Measurements from ENCODE around the genes MARCHF10, DDX42 and FTSJ3.

- PRO-cap: no peak
- RAMPAGE, long total RNA, 3 experiments: no peak in any of the 3 experiments
These were observed 37.1 kb downstream of the TBX4 start for GRCh38 chr17:61489368-61489722.

DNA sequence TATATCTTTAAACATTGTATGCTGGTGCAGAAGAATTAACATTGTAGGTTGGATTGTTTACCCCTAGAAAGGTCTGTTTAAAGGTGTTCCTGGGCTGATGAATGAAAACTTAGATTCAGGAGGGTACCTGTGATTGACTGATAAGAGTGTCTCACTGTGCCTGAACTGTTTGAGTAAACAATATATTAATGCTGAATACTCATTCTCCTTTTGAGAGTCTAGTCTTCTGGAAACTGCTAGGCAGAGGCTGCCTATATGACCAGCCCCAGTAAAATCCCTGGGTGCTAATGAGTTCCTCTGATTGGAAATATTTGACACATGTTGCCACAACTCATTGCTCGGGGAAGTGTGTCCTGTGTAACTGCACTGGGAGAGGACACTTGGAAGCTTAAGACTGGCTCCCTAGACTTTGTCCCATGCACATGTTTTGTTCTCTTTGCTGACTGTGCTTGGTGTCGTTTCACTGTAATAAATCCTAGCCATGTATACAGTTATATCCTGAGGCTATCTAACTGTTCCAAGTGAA, 108.6 kb upstream of the NACA2 start:
- PRO-cap: no peak
- RAMPAGE, long total RNA, 3 experiments: no peak in any of the 3 experiments

- PRO-cap: no peak
- RAMPAGE, long total RNA, 3 experiments: no peak in any of the 3 experiments
These were observed 12.0 kb upstream of the MED13 start for GRCh38 chr17:62076997-62077509.

DNA sequence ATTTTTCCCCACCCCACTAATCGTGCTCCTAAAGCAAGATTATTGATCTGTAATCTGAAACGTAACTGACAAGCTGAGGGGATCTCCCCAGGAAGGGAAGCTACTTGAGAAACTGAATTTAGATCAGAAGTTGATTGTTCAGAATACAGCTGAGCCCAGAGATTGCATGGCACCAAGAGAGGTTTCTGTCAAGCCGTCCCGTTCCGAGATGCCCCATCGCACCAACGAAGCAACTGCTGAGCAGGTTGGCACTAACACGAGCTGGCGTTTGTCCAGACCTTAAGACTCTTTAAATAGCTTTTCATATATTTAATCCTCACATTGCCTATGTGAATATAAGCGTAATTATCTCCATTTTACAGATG, 20.1 kb upstream of the TLK2 start:
- PRO-cap: no peak
- RAMPAGE, long total RNA, 3 experiments: no peak in any of the 3 experiments

DNA sequence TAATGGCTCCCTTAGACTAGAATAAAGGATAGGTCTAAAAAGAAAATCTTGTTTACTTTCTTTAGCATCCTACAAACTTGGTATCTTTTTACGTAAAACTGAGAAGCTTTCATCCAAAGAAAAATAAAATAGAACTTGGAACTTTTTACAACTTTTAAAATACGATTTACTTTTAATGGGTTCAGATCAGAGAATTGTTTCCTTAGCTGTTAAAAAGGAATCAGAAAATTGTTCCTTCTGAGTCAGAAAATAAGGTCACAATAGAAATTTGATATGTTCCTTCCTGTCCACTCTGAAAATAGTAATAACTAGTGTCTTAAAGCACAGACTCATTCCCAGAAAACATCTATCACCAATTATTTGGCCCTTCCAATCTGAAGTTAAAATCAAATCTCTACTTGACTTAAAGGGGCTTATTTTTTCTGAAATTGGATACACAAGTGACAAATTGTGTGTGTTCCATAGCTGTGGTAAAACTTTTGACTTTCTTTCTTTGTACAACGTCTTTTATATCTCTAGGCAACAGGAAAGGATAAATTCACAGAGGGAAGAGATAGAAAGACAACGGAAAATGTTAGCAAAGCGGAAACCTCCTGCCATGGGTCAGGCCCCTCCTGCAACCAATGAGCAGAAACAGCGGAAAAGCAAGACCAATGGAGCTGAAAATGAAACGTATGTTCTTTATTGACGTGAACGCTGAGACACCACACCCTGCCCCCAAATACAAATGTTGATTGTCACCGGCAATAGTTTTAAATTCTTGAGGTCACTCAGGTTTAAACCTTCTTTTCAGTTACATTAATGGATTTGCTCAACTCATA, 54.6 kb upstream of the MRC2 start:
- PRO-cap: no peak
- RAMPAGE, long total RNA, 3 experiments: start-site peak on the plus strand in 1 of 3 experiments, centred at position 484 of the sequence, 37 reads per replicate

GRCh38 chr17:62629117-62629742, 1.8 kb downstream of the MRC2 start:
- PRO-cap: no peak
- RAMPAGE, long total RNA, 3 experiments: no peak in any of the 3 experiments

- PRO-cap: no peak
- RAMPAGE, long total RNA, 3 experiments: no peak in any of the 3 experiments
These were observed at the start of gene MARCHF10 for GRCh38 chr17:62808029-62808567. Gene MARCHF10 (minus strand): TSS chr17:62808314.

GRCh38 chr17:62819526-62820284, 11.6 kb upstream of the MARCHF10 start:
- PRO-cap: unidirectional peak, minus-strand start at chr17:62820002
- RAMPAGE, long total RNA, 3 experiments: no peak in any of the 3 experiments

DNA sequence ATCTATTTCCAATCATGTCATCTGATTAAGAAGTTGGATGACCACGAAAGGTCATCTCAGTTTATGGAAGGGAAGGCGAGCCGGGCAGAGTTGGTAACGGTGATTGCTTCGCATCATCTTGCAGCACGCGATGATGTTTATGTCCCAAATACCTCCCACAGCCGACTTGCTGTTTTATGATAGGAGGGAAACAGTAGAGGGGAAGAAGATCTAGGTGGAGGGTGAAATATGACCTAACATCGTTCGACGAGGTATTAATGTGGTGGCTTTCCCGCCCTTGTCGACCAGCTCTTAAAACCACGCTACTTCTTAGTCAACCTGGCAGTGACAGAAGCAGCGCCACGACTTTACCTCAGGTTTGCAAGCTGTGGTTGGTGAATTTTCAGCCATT, 845 bp upstream of the TANC2 start:
- PRO-cap: no peak
- RAMPAGE, long total RNA, 3 experiments: no peak in any of the 3 experiments

GRCh38 chr17:63434646-63435759, 11.1 kb downstream of the CYB561 start:
- PRO-cap: no peak
- RAMPAGE, long total RNA, 3 experiments: no peak in any of the 3 experiments

- PRO-cap: no peak
- RAMPAGE, long total RNA, 3 experiments: no peak in any of the 3 experiments
These were observed 1.0 kb downstream of the CYB561 start for GRCh38 chr17:63445092-63445473.

GRCh38 chr17:63622979-63623673, 909 bp downstream of the MAP3K3 start:
- PRO-cap: no peak
- RAMPAGE, long total RNA, 3 experiments: no peak in any of the 3 experiments

DNA sequence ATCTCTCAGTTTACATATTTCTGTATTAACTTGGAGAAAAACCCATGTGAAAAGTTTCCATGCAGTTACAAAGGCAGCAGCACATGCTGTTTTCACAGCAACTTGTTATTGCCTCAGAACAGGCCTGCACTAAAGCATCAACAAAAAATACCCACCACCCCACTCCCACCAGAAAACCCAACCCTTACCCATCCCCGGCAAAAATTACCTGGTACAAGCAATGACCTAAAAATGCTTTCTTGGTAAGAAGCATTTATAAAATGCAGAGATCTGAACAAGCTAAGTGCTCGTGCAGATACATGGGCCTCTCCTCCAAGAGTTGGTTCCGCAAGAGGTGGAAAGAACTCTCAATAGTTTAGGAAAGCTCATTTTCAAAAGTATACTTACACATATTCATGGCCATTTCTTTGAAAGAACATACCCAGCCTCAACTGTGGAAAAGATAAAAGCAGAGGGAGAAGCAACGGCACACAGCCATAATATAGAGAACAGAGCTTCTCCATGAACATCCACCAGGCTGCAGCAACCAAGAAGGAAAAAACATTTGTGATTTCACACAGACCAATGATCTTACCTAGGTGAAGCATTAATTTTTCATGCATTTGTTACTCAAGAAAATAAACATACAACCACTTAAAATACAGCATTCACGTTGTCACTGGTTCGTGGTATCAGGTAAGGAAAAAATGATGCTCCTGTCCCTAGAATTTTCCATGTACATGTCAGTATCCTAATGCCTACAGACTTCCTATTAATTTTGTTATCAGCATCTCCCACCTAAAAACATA, 4.1 kb upstream of the STRADA start:
- PRO-cap: no peak
- RAMPAGE, long total RNA, 3 experiments: no peak in any of the 3 experiments

DNA sequence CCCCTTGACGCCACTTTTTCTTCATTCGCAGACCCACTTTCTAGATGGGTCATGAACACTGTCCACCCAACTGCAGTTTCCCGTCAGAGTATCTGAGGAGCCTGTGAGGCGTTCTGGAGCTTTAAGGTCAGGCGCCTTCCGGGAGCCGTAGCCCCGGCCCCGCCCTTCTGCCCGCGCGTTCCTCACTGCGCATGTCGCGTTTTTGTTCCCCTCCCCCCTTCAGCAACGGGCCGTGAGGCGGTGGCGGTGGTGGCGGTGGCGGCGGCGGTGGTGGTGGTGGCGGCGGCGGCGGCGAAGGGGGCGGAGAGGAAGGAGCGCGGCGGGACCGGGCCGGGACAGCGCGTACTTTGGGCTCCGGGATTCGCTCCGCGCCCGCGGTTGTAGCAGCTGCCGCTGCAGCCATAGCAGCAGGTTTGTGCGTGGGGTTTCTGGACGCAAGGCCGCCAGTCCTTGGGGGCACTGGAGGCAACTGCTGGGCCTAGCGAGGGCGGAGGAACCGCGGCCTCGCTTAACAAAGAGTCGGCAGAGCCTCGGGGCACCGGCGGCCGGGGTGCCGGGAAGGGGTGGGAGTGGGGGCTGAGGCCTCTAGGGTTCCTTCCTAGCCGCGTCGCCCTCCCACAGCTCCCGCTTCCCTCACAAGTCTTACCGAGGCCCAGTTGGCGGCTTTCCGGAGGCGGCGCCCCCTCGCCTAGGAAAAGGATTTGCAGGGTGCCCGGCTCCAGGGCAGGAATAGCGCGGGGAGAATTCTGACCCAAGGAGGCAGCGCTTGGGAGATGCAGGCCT, at the start of gene DDX42:
TSS of gene DDX42 (plus strand) at position 205 of the 783 bp plus-strand sequence.
- PRO-cap: bidirectional peak, plus-strand start at position 225 of the sequence, minus-strand start at position 94 of the sequence
- RAMPAGE, long total RNA, 3 experiments: start-site peak on the plus strand in 2 of 3 experiments, centred at positions 253 to 391 of the sequence, 16 to 51 reads per replicate

DNA sequence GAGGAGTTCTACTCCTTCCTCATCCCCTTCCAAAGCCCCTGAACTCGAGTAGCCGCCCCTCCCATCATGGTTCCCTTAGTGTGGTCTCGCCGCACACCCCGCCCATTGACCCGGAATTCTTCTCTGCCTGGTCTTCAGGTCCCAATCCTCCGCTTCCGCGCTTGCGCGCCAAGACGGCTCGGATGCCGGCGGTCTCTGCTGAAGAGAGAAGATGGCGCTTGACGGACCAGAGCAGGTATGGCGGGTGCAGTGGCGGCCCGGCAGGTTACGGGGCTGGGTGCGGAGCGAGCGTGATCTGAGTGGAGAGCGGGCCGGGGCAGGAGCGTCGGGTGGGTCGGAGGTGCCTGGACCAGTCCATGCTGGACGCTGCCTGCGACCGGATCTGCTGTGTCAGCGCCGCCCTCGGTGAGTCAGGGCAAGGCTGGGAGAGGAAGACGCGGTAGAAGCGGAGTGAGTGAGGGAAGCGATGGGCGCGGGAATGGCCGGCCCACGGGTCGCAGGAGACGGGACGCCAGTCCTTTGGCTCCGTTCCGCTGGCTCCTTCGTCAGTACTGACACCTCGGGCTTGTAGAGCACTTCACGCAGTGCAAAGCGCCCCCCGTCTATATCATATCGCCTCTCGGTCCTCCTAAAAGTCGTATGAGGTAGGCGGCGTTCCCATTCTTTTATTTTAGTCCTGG, at the start of gene FTSJ3:
TSS of gene FTSJ3 (minus strand) at position 384 of the 680 bp plus-strand sequence.
- PRO-cap: bidirectional peak, plus-strand start at position 164 of the sequence, minus-strand start at position 104 of the sequence; bidirectional peak, plus-strand start at position 442 of the sequence, minus-strand start at position 384 of the sequence
- RAMPAGE, long total RNA, 3 experiments: start-site peak on the plus strand in 3 of 3 experiments, centred at positions 169 to 453 of the sequence, 16 to 264 reads per replicate

GRCh38 chr17:63829244-63829736, 1.8 kb upstream of the FTSJ3 start:
- PRO-cap: no peak
- RAMPAGE, long total RNA, 3 experiments: no peak in any of the 3 experiments

- PRO-cap: no peak
- RAMPAGE, long total RNA, 3 experiments: no peak in any of the 3 experiments
These were observed 4.0 kb downstream of the PRR29 start for GRCh38 chr17:64001762-64002896.

GRCh38 chr17:64038646-64039087, 18.2 kb upstream of the ICAM2 start:
- PRO-cap: no peak
- RAMPAGE, long total RNA, 3 experiments: no peak in any of the 3 experiments

GRCh38 chr17:64059922-64060132, 39.4 kb upstream of the ICAM2 start:
- PRO-cap: no peak
- RAMPAGE, long total RNA, 3 experiments: no peak in any of the 3 experiments

DNA sequence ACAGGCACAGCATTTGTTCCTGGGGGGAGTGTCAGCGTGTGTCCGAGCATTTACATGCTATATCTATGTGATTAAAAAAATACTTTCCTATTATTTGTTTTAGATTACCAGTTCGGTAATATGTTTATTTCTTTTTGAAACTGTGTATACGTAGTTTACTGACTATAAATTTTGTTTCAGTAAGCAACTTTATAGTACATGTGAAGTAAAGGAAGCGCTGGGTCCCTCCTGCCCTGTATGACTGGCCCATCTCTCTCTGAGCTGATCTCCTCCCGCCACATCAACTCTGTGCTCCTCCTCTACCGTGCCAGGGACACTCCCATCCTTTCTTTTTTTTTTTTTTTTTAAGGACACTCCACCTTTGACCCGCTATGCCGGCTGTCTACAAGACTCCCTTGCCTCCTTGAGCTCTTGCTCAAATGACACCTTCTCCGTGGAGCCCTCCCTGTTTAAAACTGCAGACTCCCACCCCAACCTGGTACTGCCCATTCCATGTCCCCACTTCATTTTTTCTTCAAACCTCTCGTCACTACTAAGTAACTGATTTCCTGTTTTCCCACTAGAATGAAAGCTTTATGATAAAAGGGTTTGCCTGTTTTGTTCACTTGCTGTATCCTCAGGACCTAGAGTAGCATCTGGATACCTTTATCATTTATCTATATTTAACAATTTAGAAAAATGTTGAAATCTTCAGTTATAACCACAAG, 35.5 kb downstream of the ERN1 start:
- PRO-cap: no peak
- RAMPAGE, long total RNA, 3 experiments: no peak in any of the 3 experiments